A172 (cell line): Measurements from ENCODE around the gene RPLP2.

- RAMPAGE, long total RNA, result no peak
These were observed 1.2 kb upstream of the CEND1 start for GRCh38 chr11:790998-791519.

DNA sequence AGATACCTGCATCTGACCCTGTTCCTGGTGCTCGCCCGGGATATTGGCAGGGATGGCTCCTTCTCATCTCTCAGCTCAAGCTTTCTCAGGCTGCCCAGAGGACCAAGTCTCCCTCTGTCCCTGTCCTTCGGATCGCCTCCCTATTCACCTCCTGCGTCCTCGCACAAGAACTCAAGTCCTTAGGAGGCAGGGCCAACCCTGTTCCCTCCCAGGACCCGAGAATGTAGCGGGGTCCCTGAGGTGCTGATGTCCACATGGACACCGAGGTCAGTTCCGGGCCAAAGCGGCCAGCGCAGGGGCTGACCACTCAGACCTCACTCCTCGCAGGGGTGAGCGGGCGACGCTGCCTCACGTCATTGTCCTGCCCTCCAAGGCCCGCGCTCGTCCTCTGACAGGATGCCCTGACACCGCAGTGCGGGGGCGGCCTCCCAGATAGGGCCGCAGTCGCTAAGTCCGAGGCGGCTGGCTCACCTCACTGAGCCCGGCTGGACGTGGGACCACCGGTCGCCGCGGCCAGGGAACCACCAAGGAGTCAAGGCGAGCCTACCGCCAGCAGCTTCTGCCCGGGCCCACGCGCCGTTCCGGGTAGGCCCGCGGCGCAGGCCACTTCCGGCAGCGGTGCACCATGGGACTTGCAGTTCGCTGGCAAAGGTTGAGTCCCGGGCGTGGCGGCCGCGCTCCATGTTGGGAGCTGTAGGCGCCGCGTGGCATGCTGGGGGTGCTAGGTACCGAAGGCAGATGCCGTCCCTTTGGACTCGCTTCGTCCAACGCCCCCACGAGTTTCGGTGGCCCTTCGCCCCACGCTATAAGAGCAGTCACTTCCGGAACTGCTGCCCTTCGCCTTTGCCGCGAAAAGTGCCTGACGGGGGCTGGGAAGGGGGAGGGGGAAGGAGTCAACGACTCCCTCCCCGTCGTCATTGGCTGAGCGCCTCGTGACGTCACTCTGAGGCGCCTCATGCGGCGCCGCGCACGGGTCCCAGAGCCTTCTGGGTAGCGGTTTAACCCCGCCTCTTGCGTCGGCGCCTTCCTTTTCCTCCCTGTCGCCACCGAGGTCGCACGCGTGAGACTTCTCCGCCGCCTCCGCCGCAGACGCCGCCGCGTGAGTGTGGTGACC, at the start of gene RPLP2:
Gene RPLP2, plus strand, starts transcription at position 1,027 of the 1,114 bp plus-strand sequence.
- RAMPAGE, long total RNA, result start-site peak on the plus strand centred at position 1,036 of the sequence, 95 bp wide, 3,120 and 4,424 reads in 2 replicates

DNA sequence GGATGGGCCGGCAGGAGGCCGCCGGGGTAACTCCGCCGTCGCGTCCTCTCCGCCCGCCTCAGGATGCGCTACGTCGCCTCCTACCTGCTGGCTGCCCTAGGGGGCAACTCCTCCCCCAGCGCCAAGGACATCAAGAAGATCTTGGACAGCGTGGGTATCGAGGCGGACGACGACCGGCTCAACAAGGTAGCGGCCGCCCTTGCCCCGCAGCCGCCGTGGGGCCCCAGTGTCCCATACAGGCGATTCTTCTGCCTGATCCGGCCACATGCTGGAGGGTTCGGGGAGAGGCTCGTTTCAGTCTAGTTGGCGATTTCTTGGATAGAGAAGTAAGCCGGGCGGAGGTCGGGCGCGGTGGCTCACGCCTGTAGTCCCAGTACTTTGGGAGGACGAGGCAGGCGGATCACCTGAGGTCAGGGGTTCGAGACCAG, 419 bp downstream of the RPLP2 start:
- RAMPAGE, long total RNA, result no peak

DNA sequence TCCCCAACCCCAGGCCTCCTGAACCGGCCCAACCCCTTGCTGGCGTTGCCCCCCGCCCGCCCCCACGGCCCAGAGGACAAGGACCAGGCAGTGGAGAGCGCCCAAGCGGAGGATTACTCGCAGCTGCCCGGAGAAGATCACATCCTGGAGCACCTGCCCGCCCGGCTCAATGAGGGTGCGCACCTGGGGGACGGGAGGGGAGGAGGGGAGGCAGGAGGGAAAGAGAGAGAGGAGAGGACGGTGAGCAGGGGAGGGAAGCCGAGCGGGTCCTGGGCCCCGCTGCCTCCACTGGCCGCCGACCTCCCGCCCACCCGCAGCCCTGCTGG, 4.1 kb upstream of the CRACR2B start:
- RAMPAGE, long total RNA, result no peak

DNA sequence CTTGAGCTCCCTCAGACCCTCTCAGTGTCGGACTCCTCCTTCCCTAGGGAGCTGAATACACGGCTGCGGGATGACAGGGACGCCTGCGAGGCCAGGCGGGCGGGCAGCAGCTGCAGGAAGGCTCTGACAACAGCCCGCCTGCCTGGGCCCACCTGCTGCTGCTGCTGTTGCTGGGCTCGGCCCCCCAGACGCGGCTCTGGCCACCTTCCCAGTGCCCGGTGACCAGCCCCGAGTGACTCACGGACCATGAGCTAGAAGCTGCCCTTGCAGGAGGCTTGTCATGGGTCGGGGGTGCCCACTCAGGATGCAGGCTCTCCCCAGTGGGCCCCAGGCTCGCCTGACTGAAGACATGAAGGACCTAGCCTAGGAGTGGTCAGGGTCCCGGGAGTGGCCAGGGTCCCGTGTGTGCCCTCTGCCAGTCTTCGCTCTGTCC, 1.2 kb upstream of the CD151 start:
- RAMPAGE, long total RNA, result no peak

DNA sequence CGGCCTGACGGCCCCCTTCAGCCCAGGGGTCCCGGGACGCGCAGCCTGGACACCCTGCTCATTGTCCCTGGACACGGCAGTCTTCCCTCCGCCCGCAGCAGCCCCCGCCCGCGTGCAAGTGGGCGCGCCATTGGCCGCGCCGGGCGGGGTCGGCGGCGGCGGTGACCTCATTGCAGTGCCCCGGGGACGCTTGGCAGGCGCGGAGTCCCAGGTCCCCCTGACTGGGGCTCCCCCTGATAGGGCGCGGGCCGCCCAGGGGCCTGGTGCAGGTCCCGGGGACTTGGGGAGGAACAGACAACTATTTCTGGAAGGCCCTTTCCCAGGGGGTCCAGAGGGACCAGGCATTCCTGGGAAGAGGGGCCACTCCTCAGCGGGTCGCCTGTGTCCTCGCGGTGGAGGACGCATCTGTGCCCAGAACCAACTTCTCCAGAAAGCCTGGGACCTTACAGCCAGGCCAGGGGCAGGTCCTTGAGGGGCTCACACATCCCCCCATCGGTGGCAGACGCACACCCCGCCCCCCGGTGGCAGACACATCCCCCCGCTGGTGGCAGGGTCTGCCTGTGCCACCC, 640 bp downstream of the CD151 start:
- RAMPAGE, long total RNA, result no peak

GRCh38 chr11:836044-836511, 3.3 kb downstream of the CD151 start:
- RAMPAGE, long total RNA, result no peak

DNA sequence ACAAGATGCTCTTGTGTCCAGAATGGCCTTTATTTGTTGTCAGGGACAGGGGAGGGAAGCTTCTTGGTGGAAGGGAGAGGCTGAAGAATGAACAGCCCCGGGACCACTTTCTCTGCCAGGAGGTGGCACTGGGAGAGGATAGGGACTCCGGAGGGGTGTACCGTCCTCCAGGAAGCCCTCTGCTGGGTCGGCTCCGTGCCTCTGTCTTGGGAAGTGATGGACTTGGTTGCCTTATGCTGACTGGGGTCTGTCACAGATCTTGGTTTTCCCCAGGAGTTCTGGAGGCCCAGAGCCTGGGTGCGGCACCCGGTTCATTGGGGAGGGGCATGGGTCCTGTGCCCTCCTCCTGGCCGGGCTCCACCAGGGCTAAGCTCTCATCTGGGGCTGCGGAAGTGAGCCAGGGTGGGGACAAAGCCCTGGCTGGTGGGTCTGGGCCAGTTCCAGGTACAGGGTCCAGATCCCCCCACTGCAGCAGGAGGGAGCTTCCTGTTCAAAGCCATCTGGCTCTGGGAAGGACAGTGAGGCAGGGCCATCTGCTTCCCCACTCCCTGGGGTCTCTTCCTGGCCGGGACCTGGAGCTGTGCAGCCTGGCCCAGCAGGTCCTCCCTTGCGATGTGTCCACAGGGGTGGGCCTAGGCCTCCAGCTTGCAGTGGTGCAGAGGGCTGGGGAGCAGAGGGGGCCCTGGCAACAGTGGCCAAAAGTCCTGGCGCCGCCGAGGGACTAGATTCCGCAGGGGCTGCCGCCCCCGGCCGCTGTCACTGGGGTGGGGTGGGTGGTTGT, 1.1 kb upstream of the AP2A2 start:
- RAMPAGE, long total RNA, result no peak

GRCh38 chr11:926289-927037, 793 bp downstream of the AP2A2 start:
- RAMPAGE, long total RNA, result no peak

- RAMPAGE, long total RNA, result no peak
These were observed 30.7 kb downstream of the MUC6 start for GRCh38 chr11:1005793-1006320.

DNA sequence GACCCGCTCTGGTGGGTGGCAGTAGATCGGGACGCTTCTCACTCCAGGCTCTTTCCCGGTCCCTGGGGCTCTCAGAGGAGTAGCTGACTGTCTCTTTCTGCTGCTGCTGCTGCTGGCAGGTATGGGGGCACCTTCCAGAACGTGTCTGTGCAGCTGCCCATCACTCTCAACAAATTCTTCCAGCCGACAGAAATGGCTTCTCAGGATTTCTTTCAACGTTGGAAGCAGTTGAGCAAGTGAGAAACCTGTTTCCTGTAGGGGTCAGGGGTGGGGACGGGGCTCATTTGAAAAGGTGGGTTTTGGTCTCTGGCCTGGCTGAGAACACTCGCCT, 27.6 kb downstream of the MUC6 start:
- RAMPAGE, long total RNA, result no peak

GRCh38 chr11:1074403-1074721, 37.8 kb upstream of the MUC6 start:
- RAMPAGE, long total RNA, result no peak

GRCh38 chr11:1083253-1084307, 47.1 kb upstream of the MUC6 start:
- RAMPAGE, long total RNA, result no peak

GRCh38 chr11:1112863-1113227, 44.9 kb upstream of the MUC5AC start:
- RAMPAGE, long total RNA, result no peak

DNA sequence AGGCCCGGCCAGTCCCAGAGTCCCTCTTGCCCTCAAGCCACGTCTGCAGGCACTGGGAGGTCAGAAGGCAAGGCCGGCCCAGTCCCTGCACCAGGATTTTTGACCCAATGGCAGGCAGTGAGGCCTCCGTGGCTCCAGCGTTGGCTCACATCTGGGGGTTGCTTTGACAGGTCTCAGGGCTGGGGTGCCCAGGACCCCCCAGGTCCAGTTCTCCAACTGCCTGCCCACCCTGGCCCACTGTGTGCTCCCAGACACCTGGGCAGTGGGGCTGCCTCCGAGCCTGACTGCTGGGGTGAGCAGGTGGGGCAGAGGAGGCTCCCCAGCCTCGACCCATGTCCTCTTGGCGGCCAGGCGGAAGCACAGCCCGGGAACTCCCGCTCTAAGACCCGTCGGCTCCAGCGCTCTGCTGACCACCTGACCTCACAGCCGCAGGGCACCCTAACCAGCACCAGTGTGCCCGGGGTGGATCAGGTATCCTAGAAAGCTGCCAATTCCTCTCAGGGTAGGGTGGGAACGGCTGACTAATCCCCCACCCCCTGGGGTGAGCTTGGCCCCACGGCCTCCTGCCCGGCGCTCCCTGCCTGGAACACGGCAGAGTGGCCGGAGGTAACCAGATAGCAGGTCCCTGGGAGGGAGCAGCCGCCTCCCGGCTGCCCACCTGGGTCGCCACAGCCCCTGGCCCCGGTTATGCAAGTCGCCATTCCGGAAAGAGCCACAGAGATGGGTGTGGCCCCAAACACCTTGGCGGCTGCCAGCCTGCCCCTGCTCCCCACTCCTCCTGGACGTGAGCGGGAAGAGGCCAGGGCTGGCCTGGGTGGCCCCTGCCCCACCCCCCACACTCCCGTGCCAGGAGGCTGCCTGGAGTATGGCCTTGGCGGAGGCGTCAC, 19.2 kb upstream of the MUC5B start:
- RAMPAGE, long total RNA, result no peak

GRCh38 chr11:1410734-1411814, 21.3 kb downstream of the BRSK2 start:
- RAMPAGE, long total RNA, result no peak

DNA sequence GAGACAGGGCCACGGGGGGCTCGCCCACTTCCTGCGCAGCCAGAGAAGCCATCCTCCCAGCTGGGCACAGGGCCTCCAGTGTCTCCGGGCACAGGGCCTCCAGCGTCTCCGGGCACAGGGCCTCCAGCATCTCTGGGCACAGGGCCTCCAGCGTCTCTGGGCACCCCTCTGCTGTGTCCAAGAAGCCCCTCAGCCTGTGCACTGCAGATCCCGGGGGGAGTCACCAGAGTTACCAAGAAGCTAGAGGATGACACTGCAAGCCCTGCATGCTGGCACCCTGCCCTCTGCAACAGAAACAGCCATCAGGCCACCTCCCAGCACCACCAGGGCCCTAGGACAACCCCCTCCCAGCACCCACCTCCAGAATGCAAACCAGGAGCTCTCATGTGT, 13.8 kb downstream of the MOB2 start:
- RAMPAGE, long total RNA, result no peak

- RAMPAGE, long total RNA, result no peak
These were observed 3.8 kb downstream of the MOB2 start for GRCh38 chr11:1482576-1483310.

DNA sequence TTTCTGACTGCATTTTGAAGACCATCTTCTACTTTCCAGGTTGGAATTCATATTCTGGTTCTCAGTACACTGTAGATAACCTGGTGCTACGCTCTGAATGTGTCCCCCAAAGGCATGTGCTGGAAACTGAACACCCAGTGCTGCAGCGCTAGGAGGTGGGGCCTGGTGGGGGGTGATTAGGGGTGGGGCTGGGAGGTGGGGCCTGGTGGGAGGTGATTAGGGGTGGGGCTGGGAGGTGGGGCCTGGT, 25.9 kb upstream of the MOB2 start:
- RAMPAGE, long total RNA, result no peak

GRCh38 chr11:1562793-1563366, 9.2 kb downstream of the DUSP8 start:
- RAMPAGE, long total RNA, result no peak